Breast (tissue), 4 donors: ENCODE measurements around a stretch of chr9.

DNA sequence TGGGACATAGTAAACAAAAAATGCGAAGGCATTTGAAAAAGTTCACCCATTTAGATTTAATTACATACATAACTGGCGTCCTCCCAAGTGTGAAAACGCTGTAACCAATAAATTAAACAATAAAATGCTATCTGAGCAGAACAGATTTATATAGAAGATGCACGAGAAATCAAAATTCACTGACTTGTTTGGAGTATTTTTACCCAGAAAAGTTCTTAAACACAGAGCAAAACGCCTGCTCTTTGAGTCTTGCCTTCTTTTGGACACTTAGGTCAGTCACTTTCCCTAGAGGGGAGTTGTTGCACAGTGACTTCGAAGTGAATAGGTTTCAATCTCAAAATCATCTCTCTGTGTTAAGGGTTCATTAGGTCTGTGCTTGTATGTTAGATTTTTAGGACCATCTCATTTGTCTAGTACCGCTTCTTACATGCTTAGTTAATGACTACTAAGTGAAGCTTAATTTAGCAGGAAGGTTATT lies 1.9 kb downstream of the ALDH1A1 start:
- PRO-cap, 3 experiments: no peak in any of the 3 experiments
- RRBS: no CpG with 5 or more reads among the region's 7 CpGs

- PRO-cap, 3 experiments: no peak in any of the 3 experiments
Measured at GRCh38 chr9:72990374-72990817, 37.5 kb upstream of the ALDH1A1 start.

GRCh38 chr9:73161199-73162286 lies 9.9 kb downstream of the ANXA1 start:
- PRO-cap, 3 experiments: no peak in any of the 3 experiments
- RRBS: no CpG with 5 or more reads among the region's 4 CpGs

- PRO-cap, 3 experiments: no peak in any of the 3 experiments
- RRBS: no CpG with 5 or more reads among the region's 4 CpGs
Measured at GRCh38 chr9:73165973-73166821, 14.5 kb downstream of the ANXA1 start.

GRCh38 chr9:73549855-73550467 lies 398.3 kb downstream of the ANXA1 start:
- PRO-cap, 3 experiments: no peak in any of the 3 experiments
- RRBS: no CpG with 5 or more reads among the region's 3 CpGs

DNA sequence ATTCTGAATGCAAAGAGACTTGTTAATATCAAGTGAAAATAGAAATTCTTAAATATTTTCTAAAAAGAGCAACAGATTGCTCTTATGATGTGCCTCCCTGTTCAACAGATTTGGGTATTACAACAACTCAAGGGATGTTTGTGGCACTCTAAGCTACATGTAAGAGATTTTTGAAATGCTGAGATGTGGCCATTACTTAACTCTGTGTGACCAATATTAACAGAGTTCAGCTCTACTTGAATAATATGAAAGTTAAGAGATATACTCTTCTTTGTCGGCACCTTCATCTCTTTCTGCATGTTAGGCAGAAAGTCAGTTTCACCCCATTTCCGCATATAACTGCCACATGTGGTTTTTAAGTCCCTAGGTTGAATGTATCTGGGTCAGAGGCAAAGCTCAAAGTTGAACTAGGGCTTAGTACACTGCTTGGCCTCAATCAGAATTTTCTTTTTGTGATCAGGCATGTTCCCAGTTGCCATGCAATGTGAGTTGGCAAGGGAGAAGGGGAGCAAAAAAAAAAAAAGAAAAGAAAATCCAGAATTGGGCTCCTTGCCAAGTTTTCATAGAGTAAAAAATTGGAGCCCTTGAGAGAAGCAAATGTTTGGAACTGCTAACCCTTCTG lies 251.3 kb upstream of the RORB start:
- PRO-cap, 3 experiments: no peak in any of the 3 experiments
- RRBS: no CpG with 5 or more reads among the region's 2 CpGs

GRCh38 chr9:74424525-74424724 lies 72.7 kb upstream of the RORB start:
- PRO-cap, 3 experiments: no peak in any of the 3 experiments
- RRBS: no CpG with 5 or more reads among the region's 13 CpGs

DNA sequence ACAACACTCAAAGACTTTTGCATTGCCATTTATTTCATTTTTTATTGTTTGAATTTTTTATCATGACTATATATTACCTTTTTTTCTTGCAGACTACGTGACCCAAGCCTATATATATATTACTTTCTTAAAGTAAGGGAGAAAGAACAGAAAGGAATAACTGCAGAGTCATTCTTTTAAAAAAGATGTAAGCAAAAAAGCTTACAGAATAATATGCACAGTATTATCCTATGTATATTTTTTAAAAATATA lies 65.2 kb downstream of the TRPM6 start:
- PRO-cap, 3 experiments: no peak in any of the 3 experiments
- RRBS: no CpG with 5 or more reads among the region's 1 CpG

DNA sequence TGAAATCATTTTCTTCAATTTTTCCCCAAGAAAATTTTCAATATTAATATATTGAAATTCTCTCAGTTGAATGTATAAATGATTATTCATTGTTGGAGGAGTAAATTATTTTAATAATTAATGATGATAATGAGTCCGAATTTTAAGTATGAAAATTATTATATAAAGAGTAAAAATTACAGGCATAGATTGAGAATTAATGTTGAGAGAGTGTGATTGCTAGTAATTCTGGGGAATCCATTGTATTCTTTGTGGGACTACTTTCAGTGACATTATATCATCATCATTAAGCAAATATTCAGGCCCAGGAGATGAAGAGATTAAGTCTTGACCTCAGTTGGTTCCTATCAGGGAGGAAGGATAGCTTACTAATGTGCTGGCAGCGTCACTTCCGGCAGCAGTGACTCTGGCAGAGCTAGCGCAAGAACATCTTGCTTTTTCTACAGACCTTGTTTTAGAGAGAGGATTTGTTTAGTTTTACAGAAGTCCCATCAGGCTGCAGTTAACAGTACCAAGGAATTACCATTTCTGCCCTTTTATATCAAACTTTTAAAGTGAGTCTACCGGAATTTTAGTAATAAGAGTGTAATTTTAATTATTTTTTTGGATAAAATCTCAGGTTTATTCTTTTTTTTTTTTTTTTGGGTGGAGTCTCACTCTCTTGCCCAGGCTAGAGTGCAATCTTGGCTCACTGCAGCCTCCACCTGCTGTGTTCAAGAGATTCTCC lies 20.2 kb downstream of the OSTF1 start:
- PRO-cap, 3 experiments: no peak in any of the 3 experiments
- RRBS: no CpG with 5 or more reads among the region's 5 CpGs

GRCh38 chr9:75147464-75148172 lies 59.3 kb downstream of the OSTF1 start:
- PRO-cap, 3 experiments: no peak in any of the 3 experiments
- RRBS: no CpG with 5 or more reads among the region's 6 CpGs

DNA sequence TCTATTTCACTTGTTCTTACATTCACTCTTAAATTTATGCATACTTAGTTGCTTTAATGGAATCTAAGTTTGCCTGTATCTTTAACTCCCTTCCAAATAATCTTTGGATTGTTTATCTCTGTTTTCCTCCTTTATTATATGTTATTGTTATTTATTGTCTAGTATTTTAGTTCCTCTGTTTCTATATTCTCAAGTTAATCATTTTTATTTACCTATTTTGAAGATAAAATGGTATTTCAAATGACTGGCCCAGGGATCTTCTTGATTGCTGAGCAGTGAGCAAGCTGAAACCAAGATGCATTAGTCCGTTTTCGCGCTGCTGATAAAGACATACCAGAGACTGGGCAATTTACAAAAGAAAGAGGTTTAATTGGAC lies 94.7 kb downstream of the OSTF1 start:
- PRO-cap, 3 experiments: no peak in any of the 3 experiments
- RRBS: no CpG with 5 or more reads among the region's 3 CpGs

- PRO-cap, 3 experiments: no peak in any of the 3 experiments
- RRBS: no CpG with 5 or more reads among the region's 1 CpG
Measured at GRCh38 chr9:75376840-75377418, 288.6 kb downstream of the OSTF1 start.

DNA sequence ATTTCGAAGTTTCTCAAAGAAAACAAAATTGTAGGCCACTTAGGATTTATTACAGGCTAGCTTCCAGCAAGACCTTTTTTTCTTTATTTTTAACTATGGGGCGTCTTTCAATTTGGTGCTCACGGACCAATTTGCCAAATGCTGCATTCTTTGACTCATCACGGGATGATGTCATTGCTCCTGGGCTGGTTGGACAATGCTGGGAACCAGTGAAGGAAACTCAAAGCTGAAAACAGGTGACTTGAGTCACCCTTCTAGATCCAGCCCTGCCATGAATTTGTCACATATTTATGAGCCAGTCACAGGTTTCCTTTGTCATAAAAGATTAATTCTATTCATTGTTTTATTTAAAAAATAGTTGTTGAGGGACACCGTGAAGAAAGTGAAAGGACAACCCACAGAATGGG lies 13.5 kb downstream of the PCSK5 start:
- PRO-cap, 3 experiments: no peak in any of the 3 experiments
- RRBS: no CpG with 5 or more reads among the region's 5 CpGs

DNA sequence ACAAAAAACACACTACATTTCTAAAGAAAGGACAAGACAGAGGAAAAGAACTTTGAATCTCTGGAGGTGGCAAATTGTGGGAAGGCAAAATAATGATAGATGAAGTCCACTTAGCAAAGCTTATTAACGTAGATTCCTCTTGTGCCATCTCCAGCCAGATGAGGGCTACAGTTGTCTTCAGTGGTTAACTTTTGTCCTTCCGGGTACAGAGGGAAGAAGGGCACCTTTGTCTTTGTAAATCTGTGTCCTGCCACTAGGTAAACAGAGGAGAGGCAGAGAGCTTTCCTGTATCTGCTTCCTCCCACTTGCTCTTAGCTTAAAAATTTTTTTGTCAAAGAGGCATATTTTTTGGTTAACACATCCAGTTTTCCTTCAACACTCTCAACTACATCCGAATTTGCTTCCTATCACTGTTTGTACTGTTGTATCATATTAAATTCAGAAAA lies 7.7 kb upstream of the RFK start:
- PRO-cap, 3 experiments: no peak in any of the 3 experiments
- RRBS: no CpG with 5 or more reads among the region's 3 CpGs

- PRO-cap, 3 experiments: no peak in any of the 3 experiments
- RRBS: no CpG with 5 or more reads among the region's 5 CpGs
Measured at GRCh38 chr9:76421318-76421767, 27.1 kb upstream of the RFK start.

- PRO-cap, 3 experiments: no peak in any of the 3 experiments
- RRBS: no CpG with 5 or more reads among the region's 4 CpGs
Measured at GRCh38 chr9:76441484-76442003, 17.4 kb upstream of the GCNT1 start.

- PRO-cap, 3 experiments: no peak in any of the 3 experiments
- RRBS: no CpG with 5 or more reads among the region's 1 CpG
Measured at GRCh38 chr9:76456029-76456726, 2.8 kb upstream of the GCNT1 start.

DNA sequence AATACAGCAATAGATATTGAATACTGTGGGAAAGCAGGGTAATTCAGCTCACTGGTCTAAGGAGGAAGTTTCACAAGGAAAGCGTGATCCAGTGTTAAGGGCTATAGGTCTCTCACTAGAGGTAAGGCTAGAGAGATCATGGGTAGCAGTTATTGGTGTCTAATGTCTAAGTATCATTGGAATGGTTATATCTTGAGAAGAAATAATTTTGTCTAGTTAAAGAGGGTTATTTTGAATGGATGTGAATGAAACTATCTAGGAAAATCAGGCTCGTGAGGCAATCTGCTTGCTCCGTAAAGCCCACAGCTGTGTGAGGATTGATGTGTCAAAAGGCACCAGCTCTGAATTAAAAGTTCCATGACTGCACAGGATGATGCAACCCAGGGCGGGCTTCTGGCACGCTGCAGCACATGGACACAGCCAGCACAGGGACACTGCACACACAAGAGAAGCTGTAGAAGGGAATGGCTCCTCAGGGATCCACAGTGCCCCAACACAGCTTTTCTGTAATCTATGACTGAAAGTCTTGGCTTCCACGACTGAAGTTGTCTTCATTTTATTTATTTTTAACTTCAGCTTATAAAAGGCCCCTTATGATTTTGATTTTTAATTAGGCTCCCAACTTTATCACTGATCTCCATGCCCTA lies 150.9 kb downstream of the GCNT1 start:
- PRO-cap, 3 experiments: no peak in any of the 3 experiments
- RRBS: no CpG with 5 or more reads among the region's 6 CpGs

DNA sequence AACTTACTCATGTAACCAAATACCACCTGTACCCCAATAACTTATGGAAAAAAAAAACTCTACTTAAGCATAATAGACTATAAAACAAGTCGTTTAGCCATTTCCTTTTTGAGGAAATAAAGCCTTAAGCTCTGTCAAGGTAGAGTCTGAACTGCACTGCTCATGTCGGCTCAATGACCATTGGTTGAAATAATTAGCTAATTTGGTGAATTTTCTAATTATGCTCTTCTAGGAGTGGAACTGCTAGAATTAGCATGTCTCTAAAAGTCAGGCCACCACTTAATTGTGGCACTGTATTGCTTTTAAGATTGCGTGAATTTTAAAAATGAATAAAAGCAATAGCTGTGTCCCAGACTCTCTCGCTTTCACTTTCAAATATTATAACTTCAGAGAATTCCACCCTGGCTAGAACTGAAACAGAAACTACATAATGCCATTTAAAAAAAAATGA lies 192.2 kb downstream of the GCNT1 start:
- PRO-cap, 3 experiments: no peak in any of the 3 experiments
- RRBS: no CpG with 5 or more reads among the region's 4 CpGs

- PRO-cap, 3 experiments: peak in 2 of 3 experiments; most common minus-strand start chr9:77177884 (in 2)
- RRBS: 2% methylated on average over 28 of the region's 58 CpGs
Measured at GRCh38 chr9:77177828-77178419, 590 bp downstream of the VPS13A start.